Pulmonary artery (tissue), 1 donor: Measurements from ENCODE around the genes CELF2 and PROSER2.

- PRO-cap = no peak
These were observed 311.7 kb downstream of the GATA3 start for GRCh38 chr10:8366088-8366775.

DNA sequence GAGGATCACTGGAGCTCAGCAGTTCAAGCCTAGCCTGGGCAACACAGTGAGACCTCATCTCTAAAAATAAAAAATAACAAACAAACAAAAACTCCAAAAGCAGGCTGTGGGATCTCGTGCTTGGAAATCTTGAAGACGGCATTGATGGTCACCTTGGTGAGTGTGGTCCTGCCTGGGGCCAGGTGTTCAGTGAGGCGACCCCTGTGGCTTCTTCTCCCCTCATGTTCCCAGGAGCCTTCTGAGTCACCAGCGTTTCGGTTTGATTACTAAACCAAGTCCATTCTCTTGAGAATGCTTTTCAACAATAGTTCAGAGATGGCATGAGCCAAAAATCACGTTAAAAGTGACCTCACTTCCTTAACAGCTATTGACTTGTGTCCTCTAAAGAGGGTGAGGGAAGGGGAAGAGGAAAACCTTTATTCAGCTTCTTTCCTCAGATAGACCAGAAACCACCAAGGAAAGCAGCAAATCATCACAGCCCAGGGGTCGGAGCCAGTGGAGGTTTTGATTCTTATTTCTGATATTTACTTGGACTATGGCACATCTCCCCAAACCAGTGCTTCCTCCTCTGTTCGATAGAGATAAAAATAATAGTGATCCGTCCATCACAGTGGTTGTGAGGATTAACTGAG, 315.2 kb downstream of the GATA3 start:
- PRO-cap = no peak

GRCh38 chr10:9462246-9462495, 1407.7 kb downstream of the GATA3 start:
- PRO-cap = no peak

- PRO-cap = no peak
These were observed 187.3 kb upstream of the CELF2 start for GRCh38 chr10:10830392-10830771.

- PRO-cap = bidirectional peak, plus-strand start at chr10:11017963, minus-strand start at chr10:11018024
These were observed at the start of gene CELF2 for GRCh38 chr10:11017240-11018440. TSS of gene CELF2 (plus strand) at chr10:11017872.

DNA sequence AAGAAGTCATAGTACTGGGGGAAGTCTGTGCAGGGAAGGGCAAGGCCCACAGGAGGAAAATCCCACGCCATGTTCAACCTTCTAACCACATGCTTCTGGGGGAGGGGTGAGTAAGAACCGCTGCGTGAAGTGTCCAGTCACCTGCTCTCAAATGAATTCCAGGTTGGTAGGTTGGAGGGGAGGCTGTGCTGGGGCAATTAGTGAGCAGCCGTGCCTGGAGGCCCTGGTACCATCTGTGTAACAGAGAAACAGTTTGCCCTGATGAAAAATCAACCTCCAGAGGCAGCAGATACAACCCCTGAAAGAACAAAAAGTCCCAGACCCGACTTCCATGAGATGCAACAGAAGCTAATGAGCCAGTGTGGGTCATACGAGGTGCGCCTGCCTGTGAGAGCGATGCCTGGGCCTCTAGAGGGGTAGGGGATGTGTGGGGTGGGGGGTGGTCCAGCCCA, 39.2 kb downstream of the CELF2 start:
- PRO-cap = no peak

GRCh38 chr10:11070235-11070910, 52.7 kb downstream of the CELF2 start:
- PRO-cap = no peak

GRCh38 chr10:11147893-11148257, 130.2 kb downstream of the CELF2 start:
- PRO-cap = no peak

DNA sequence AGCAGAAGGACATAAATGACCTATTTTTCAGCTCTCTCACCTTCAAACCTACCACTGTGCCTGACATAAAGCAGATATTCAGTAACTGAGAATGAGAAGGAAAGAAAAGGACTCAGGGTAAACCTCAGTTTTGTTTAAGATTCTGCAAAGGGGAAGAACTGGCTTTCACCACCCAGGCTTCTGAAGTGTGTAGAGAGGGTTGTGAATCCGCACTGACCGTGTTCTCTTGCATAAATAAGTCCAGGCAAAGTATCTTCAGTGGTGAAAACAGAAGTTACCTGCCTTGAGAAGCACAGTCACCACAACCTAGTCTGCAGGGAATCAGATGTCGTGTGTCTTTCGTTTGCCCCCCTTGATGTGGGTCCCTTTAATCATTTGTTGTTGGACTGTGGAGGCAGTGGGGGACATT, 139.9 kb downstream of the CELF2 start:
- PRO-cap = no peak

DNA sequence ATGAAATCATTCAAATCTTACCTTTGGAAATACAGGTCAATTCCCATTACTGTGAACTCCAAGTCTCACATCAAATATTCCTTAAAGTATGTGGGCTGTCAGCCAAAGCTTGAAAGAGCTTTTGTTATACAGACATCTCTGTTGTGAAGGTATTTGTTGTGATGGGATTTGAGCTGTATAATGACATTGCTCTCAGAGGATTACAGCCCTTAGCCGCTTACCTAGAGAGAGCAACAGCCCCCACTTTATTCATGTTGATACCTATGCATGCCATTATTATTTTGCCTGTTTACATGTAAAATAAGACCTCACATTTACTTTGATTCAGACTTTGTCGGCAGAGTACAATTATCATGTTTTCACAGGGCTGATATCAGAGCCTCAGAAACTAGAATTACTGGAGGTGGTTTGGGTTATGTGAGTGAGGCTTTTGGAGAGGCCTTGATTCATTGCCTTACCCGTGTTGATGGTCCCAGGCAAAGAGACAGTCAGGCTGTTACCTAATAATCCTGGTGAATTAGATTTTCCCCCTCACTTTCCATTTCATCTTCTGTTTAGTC, 150.6 kb downstream of the CELF2 start:
- PRO-cap = no peak

DNA sequence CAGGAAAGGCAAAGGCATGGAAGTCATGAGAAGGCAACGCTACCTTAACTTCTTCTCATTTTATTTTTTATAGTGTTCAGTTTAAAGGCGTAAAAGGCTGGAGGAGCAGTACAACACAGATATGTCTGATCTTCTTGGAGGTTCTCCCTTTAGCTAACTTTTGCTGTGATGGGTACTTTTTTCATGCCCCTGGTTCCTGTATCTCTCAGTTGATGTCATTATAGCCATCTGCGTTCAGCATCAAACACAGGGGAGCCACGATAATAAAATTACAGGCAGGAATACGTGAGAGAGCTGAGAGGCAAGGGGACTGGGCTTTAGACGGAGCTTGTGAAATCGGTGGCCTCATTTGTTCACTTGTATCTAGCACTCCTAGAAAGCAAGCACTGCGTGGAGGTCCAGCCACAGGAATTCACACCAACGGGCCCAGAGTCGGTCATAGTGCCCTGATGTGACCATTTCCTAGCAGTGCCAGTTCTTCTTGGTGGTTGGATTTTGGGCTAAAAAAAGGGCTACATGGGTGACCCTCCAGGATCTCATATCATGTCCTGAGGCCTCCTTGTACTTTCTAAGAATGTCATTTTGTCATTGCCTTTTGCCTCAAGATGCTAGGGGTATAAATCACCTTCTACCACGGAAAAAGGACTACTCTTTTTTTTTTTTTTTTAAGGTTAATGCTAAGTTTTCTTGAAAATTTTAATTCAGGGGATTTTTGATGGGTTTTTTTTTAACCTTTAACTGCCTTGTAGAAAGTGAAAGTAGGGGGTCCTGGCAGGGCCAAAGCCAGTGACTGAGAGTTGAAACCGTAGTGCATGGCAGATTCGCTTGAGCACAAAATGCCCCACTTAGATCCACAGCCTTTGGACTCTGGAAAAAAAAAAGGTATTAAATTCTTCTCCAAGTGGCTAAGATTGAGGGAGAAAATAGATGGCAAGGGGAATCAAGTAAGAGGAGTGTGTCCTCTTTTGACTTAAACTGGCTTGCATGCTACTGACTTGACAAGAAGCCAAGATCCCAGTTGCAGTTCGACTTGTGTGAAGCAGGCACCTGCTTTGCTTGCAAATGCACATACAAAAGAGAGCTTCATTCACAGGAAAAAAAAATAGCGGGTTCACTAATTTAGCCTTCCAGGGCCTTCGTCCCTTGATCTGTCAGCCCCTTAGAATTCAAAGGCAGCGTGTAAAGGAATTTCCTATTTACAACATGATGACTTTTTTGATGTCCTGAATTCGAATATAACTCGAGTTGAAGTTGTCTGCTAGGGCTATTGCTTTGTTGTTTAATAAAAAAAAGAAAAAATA, 191.7 kb downstream of the CELF2 start:
- PRO-cap = no peak

DNA sequence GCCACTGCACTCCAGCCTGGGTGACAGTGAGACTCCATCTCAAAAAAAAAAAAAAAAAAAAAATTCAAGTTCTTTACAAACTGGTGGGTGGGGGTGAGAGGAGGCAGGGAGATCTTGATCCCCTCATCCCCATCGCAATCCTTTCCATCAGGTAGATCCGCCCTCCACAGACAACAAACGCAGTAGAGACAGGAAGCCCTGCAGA, 216.9 kb downstream of the CELF2 start:
- PRO-cap = no peak

DNA sequence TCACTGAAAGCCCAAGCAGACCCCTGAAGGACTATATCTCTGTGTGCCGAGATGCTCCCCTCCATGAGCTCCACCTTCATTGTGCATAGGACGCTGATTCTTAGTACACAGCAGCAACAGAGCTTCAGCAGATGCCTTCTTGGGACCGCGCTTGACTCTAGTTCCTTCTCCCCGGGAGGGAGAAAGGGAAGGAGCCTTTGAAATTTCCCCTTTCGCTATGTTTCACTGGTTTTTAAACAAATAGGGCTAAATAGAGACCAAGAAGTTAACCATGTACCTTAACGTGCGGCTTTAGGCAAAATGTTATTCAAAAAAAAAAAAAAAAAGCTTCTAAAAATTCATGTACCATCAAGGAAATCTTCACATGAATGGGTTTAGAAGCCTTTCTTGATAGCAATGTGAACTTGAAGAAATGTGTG, 225.4 kb downstream of the CELF2 start:
- PRO-cap = no peak

GRCh38 chr10:11246430-11247073, 228.9 kb downstream of the CELF2 start:
- PRO-cap = no peak

DNA sequence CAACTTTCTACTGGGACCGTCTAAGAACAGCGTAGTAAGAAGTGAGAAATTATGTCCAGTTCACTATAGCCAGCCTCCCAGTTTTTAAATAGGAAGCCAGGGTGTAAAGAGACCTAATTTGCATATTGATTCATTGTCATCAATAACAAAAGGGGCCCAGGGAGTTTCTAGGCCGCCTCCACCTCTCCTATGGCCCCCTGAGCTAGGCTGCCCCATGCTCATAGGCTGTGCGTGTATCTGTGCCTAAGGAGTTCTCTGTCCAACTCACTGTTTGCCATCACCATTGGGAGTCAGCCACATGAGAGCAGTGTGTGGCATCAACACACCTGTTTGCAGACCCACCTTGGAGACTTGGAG, 289.1 kb downstream of the CELF2 start:
- PRO-cap = no peak

DNA sequence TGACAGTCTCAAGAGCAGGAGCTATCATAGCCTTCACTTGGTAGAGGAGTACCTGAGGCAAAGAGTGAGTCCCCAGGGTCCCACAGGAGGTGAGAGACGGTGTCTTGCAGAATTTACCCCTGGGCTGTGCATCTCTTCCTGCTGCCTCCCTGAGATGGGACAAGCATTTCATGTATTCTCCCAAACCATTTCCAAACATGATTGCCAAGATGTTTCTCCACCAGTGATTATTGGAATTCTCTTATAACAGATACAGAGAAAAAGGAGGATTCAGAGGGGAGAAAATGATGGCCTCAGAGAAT, 198.4 kb downstream of the USP6NL start:
- PRO-cap = no peak

GRCh38 chr10:11493708-11494088, 117.8 kb downstream of the USP6NL start:
- PRO-cap = no peak

DNA sequence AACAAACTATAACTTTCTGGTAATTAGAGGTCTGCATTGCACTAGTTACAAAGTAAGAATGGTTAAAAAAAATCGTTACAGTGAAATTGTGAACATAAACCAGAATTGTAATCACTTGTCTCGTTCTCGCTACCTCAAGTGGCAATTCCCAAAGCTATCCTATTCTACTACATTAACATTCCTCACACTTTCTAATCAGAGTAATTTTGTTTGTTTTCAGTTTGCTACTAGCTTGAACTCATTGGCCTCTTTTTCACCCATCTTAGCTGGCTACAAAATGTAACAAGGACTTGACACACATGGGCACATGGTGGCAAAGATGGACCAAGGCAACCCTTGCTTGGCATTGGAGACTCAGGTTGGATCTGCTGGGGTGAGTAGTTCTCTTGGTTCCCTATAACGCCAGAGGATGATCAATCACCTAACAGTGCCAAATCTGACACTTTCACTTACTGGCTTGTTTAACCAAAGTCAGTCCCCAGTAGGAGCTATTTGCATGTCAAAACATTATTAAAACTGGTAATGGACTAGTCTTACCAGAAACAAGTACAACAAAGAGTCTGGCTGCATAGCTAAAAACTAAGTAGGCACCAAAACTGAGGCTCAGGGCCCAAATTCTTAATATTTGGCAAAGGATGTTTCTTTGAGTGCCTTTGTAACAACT, 1.9 kb downstream of the USP6NL start:
- PRO-cap = no peak

GRCh38 chr10:11610276-11610526, 1.2 kb downstream of the USP6NL start:
- PRO-cap = no peak

GRCh38 chr10:11823038-11823811, at the start of gene PROSER2:
TSS of gene PROSER2 (plus strand) at chr10:11823356.
- PRO-cap = unidirectional peak, plus-strand start at chr10:11823328; unidirectional peak, plus-strand start at chr10:11823356